CMK (cell line): ENCODE measurements around the genes ALCAM and DZIP3.

- RRBS, result no CpG with 5 or more reads among the region's 5 CpGs
These were observed 690.5 kb upstream of the ALCAM start for GRCh38 chr3:104676132-104676650.

GRCh38 chr3:105366307-105367515 is at the start of gene ALCAM:
ALCAM (plus strand) TSS chr3:105366909.
- RRBS, result 1% methylated on average over 10 of the region's 80 CpGs

- RRBS, result no CpG with 5 or more reads among the region's 44 CpGs
These were observed 2.1 kb downstream of the ALCAM start for GRCh38 chr3:105368520-105369492.

GRCh38 chr3:105414165-105414618 is 47.5 kb downstream of the ALCAM start:
- RRBS, result no CpG with 5 or more reads among the region's 5 CpGs

- RRBS, result no CpG with 5 or more reads among the region's 4 CpGs
These were observed 84.0 kb downstream of the ALCAM start for GRCh38 chr3:105450355-105451498.

DNA sequence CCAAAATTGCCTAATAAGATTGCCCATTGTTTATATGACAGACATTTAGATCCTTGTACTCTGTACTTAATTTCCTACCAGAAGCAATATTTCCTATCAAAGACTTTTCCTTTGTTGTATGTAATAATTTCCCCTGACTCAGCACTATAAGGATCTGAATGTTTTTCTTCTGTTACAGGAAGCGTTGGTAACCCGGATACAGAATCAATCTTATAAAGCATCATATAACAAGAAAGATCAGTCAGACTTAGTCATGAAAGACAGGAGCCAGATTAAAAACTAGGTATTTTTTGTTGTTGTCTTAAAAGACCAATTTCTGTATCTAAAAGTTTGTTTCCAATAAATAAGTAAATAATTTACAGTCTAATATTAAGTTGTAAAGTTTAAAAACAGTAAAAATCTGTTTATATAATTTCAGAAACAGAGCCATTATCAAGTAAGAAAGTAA is 38.5 kb downstream of the CBLB start:
- RRBS, result no CpG with 5 or more reads among the region's 2 CpGs

DNA sequence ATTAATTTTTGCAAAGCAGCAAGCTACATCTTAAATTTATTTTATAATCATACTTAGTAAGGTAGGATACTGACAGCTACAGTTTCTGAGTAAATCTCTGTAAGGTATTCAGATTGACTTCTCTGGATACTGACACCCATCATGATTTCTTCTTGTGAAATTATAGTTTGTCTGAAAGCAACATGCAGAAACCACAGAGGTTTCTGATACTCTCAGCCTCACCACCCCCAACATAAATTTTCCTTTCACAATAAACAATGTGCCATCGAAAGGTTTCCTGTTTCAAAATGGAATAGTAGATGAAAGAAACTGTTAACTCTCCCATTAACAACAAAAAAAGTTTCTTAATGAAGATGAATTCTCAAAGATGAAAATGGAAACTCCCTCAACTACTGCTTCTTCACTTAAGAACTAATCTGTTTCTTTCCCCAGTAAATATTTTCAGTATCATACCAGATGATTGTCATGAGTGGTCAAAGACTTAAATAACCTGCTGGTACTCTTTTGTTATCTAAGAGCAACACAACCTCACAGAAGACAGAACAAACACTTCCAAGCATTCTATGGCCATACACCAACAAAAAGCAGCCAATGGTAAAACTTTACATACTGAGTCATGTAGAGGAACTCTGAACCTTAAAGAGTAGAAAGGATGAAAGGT is 2.1 kb downstream of the CBLB start:
- RRBS, result no CpG with 5 or more reads among the region's 1 CpG

DNA sequence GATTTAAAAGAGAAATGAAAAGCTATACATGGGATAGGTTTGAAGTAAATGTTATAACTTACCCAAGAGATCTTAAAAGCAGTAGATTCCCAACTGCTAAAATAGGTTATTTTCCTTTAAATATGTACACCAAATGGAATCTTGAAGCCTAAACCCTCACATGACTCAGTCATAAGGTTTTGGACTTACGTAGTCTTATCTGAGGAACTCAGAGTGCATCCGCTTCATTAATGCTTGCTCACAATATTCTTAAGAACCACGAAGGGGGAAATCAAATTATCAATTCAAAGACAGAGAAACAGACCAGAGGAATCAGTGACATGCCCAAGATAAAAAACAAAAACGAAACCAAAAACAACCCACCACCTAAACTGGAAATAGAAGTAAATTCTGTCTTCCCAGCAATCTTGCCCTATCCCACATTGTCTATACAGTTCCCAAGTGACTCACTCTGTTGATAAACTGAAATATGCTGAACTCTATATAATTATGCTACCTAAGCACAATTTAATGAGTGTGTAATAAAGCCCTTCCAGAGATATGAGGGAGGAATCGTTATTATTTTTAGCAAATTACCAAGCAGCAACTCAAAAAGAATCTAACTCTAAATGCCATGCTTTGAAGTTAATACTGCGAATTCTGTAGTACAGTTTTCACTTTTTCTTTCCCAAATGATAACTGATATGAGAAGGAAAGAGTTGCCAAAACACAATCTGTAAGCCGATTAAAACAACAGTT is 135.4 kb upstream of the CBLB start:
- RRBS, result no CpG with 5 or more reads among the region's 7 CpGs

GRCh38 chr3:106206570-106207110 is 337.8 kb upstream of the CBLB start:
- RRBS, result no CpG with 5 or more reads among the region's 5 CpGs

DNA sequence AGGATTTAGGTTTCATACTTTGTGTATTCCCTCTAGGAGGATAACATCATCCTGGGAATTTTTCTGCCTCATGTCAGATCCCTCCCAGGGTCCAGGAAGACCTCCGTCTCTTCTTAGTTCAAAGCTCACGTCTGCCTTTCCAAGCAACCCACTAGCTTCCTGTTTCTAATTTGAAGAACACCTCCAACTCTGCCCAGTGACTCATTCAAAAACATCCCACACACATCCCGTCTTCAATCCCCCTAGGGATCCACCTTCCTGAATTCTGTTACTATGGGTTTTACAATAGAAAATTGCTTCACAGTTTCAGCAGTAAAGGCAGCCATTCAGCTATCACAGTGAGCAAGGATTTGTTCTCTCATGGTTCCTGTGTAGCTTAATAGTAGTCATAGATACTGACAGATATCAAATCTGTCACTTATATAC is 308.3 kb upstream of the CCDC54 start:
- RRBS, result no CpG with 5 or more reads among the region's 3 CpGs

- RRBS, result no CpG with 5 or more reads among the region's 2 CpGs
These were observed 169.1 kb upstream of the CCDC54 start for GRCh38 chr3:107208039-107208673.

DNA sequence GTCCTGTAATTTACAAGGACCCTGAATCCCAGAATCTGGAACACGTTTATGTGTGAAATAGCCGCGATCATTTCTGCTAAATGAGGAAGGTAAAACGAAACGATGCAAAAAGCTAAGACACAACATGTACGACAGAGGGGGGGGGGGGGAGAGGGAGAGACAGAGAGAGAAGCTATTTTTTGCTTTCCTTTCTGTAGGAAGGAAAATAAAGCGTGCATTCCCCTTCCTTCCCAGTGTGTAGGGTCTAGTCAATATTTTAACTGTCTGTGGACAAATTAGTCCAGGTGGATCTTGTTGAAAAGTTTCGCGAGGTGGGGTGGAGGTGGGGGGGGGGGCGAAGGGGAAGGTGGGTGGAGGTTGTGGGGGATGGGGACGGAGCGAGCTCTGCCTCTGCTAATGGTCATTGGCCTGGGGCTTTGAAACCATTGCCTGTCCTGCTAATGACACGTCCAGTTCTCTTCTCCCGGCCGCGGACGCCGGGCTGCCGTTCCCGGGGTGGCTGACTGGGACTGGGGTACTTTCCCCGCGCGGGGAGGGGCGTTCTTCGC is 1.8 kb downstream of the BBX start:
- RRBS, result no CpG with 5 or more reads among the region's 25 CpGs

GRCh38 chr3:107570140-107570955 is 47.6 kb downstream of the BBX start:
- RRBS, result no CpG with 5 or more reads among the region's 12 CpGs

- RRBS, result no CpG with 5 or more reads among the region's 3 CpGs
These were observed 55.7 kb downstream of the BBX start for GRCh38 chr3:107578467-107578917.

- RRBS, result no CpG with 5 or more reads among the region's 7 CpGs
These were observed 101.4 kb downstream of the MYH15 start for GRCh38 chr3:108408746-108409568.

DNA sequence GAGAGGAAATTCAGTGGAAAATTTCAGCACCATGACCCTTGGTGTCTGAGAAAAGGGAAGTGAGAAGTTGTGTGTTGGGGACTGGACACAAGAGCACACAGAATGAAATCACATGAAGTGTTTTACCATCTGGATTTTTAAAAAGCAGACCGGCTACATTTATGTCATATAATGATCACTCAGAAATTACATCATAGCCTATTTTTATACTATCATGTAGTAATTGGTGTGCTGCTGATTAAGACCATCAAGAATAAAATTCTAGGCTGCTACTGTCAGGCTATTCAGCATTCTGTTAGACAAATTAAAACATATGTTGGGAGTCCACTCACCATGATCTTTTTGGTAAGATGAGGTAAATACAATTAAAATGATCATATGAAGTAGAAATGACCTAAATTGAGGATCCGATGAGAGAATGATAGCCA is 18.5 kb upstream of the MYH15 start:
- RRBS, result no CpG with 5 or more reads among the region's 2 CpGs

- RRBS, result 2% methylated on average over 7 of the region's 62 CpGs
These were observed at the start of gene DZIP3 for GRCh38 chr3:108589254-108590364. DZIP3 (plus strand) TSS chr3:108589722.

GRCh38 chr3:108723880-108724356 is 33.3 kb downstream of the RETNLB start:
- RRBS, result no CpG with 5 or more reads among the region's 4 CpGs

DNA sequence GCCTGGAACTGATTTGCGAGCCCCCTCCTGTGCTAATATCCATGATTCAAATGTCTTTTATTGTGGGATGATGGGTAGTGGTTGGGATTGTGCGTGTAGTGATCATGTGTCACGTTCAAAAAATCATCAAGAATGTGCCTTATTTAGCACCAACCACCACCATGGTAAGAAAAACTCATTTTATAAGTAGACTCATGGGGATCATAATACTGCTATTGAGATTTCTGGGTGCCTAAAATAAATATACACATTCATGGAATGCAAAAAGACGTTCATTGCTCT is 3.8 kb downstream of the TRAT1 start:
- RRBS, result no CpG with 5 or more reads among the region's 4 CpGs

- RRBS, result no CpG with 5 or more reads among the region's 6 CpGs
These were observed 298.2 kb upstream of the NECTIN3 start for GRCh38 chr3:110773364-110773767.